Mesenchymal stem cell of adipose (primary cell): ENCODE measurements around the genes NAA38, ALOX15B, HES7 and BORCS6.

- CAGE, long polyA plus RNA, result no peak
Measured at GRCh38 chr17:7837316-7838077, 3.5 kb downstream of the KDM6B start.

- CAGE, long polyA plus RNA, result no peak
Measured at GRCh38 chr17:7838078-7838599, 4.1 kb downstream of the KDM6B start.

GRCh38 chr17:7839443-7839672, 5.3 kb downstream of the KDM6B start:
- CAGE, long polyA plus RNA, result no peak

GRCh38 chr17:7840422-7840763, 6.4 kb downstream of the KDM6B start:
- CAGE, long polyA plus RNA, result no peak

- CAGE, long polyA plus RNA, result no peak
Measured at GRCh38 chr17:7856969-7857814, at the start of gene NAA38. Gene NAA38 (minus strand): TSS chr17:7857559.

DNA sequence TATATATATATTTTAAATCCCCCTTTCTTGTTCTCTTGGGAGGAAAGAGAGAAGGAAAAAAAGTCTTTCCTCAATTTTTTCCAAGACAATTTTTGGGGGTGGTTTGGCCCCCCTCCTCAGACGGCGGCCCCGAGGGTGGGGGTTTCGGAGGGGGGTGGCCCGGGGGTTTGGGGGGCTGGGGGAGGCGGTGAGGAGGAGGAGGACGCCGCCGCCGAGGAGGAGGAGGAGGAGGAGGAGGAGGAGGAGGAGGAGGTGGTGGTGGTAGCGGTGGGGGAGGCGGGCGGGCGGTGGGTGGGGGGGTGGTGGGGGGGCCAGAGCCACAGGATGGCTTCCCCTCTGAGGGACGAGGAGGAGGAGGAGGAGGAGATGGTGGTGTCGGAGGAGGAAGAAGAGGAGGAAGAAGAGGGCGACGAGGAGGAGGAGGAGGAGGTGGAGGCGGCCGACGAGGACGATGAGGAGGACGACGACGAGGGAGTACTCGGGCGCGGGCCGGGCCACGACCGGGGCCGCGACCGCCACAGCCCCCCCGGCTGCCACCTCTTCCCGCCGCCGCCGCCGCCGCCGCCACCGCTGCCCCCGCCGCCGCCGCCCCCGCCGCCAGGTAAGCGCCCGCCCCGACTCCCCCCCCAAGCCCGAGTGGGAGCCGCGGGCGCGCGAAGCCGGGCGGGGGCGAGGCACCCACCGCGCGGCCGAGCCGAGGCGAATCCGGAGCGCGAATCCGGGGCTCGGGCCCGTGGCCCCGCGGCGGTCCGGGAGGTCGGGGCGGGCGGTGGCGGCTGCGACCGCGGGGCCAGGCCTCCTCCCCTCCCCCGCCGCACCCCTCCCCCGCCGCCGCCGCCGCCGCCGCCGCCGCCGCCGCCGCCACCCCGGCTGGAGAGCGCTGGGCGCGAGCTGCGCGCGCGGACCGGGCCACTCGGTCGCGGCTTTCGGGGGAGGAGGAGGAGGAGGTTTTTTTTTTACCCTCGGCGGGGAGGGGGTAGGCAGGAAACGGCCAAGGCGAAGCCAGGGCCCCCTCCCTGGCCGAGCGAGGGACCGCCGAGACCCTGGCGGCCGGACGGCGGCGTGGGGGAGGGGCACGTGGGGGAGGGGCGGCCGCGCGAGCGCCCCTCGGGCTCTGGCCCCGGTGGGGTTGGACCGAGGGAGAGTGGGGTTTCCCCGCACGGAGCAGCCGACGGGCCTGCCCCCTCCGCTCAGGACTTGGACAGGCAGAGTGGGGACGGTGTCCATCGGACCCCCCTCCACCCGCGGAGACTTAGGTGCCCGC, 3.7 kb upstream of the CHD3 start:
- CAGE, long polyA plus RNA, result no peak

GRCh38 chr17:7911668-7912297, 4.3 kb downstream of the RNF227 start:
- CAGE, long polyA plus RNA, result no peak

GRCh38 chr17:7932931-7933526, 1.0 kb downstream of the CNTROB start:
- CAGE, long polyA plus RNA, result no peak

GRCh38 chr17:7955476-7955811, 23.4 kb downstream of the CNTROB start:
- CAGE, long polyA plus RNA, result no peak

- CAGE, long polyA plus RNA, result no peak
Measured at GRCh38 chr17:8038724-8039240, at the start of gene ALOX15B. Gene ALOX15B (plus strand): TSS chr17:8039059.

- CAGE, long polyA plus RNA, result no peak
Measured at GRCh38 chr17:8047389-8048053, 8.7 kb downstream of the ALOX15B start.

DNA sequence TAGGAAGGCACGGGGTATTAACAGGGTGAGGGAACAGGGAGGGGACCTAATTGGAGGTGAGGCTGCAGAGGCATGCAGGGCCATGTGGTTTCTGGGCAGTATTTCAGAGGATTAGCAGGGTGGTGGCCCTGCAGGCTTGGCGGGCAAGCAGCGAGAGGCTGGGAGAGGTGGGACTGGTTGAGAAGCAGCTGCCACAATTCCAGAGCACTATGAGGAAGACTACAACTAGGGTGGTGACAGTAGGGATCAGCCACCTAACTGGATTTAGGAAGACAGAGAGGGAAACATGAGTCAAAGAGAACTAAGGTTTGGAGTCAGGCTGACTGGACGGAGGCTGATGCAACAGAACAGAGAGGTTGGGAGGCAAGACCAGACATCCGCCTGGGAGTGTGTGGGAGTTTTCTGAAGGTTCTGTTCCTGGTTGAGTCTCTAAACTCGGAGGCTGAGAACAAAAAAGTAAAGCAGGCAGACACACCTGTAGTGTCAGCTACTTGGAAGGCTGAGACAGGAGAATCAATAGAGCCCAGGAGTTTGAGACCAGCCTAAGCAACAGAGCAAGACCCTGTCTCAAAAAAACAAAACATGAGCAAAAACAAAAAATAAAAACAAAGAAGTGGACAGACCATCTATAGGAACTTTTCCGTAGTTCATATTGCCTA, 12.2 kb downstream of the ALOXE3 start:
- CAGE, long polyA plus RNA, result no peak

GRCh38 chr17:8123921-8125073, at the start of gene HES7:
Gene HES7 (minus strand): TSS chr17:8124106.
- CAGE, long polyA plus RNA, result no peak

DNA sequence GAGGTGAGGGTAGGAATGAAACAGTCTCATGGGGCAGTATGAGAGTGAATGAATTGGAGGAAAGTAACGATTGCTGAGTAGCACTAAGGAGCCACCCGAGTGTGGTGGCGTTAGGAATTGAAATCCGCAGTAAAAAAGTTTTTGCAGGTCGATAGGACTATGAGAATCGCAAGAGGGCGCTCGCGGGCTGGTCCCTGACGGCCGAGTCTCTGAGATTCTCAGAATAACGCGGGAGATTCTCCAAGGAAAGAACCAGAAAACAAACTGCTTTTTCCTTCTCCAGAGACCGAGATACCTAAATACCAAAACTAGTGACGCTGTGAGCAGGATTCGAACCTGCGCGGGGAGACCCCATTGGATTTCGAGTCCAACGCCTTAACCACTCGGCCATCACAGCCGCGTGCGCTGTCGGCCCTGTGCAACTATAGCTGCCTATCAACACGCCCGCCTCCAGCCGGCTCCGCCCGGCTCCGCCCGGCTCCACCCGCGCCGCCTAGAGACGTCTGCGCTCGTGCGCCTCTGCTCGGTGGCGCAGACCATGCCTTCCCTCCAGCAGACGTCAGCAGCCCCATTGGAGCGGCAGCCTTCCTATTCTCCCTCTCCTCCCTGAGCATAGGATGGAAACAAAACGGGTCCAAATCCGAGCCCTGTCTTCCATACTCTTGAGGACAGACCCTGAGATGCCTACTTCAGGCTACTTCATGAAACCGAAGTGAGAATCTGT, 13.5 kb downstream of the PER1 start:
- CAGE, long polyA plus RNA, result no peak

GRCh38 chr17:8150815-8151245, 1.4 kb downstream of the PER1 start:
- CAGE, long polyA plus RNA, result no peak

- CAGE, long polyA plus RNA, result no peak
Measured at GRCh38 chr17:8154966-8155919, 3.0 kb upstream of the PER1 start.

DNA sequence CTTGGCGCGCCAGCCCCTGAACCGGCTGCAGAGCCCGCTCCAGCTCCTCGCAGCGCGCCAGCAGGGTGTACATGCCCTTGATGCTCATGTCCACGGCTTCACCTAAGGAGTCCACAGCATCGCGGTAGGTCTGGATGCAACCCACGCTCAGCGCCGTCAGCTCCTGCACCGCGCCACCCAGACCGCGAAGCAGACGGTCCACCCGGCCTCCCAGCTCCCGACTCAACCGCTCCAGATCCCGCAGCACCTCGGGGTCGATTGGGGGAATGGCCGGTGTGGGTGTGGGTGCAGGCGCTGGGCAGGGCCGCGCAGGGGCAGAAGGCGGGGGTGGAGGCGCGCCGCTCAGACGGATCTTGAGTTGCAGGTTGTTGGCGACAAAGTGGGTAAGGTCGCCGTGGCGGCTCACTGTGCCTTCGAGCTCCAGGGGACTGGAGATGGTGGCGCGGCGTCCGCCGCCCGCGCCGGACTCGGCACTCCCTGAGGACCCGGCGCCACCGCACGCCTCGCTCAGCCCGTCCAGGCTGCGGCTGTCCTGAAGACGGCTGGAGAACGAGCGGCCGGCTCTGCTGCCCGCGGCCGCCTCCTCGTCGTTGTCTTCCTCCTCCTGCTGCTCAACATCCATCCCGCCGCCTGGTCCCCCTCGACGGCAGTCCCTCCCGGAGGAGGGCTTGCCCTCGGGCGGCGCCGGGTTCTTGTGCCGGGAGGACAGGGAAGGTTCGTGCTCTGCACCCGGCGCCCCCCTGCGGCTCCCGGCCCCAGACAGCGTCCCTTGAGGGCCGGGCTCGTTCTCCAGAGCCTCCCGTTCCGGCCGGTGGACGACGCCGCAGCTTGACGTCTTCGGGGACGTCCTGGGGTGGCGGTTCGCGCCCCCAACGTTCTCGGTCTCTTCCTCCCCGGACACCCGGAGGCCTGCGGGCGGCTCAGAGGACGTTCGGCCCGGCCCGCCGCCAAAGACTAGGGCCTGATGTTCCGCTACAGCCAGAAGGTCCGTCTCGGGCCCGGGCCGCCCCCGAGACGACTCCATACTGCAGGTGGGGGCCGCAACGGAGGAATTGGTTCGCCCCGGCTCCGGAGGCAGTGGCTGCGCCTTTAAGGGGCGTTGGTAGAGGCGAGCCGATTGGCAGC, at the start of gene BORCS6:
Gene BORCS6 (minus strand): TSS at position 1,064 of the 1,125 bp plus-strand sequence.
- CAGE, long polyA plus RNA, result no peak

DNA sequence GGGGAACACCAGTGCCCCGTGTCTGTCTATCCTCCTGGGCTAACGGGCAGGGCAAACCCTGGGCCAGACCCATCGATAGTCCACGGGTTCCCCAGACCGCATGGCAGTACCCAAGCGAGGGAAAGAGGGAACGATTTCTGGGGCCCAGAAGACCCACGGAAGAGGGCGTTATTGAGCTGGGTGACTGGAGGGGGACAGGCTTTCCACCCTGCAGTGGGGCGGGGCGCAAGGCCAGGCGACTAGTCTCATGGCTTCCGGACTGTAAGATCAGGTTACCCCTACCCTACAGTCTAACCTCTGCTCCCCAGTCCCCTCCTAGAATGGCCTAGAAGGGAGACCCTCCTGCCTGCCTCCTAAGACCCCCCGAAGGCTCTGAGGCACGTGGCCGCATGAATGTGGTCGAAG, 13.0 kb upstream of the AURKB start:
- CAGE, long polyA plus RNA, result no peak

- CAGE, long polyA plus RNA, result no peak
Measured at GRCh38 chr17:8326299-8327636, 12.9 kb upstream of the ODF4 start.

DNA sequence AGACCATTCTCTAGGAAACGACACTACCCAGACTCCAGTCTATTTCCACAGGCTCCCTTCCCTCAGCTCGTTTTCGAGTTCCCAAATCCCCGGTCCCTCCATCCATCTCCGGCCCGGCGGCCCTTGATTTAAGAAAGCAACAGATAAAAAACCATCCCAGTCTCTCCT, 232 bp downstream of the RPL26 start:
- CAGE, long polyA plus RNA, result no peak